Vagina (tissue), 1 donor: Measurements from ENCODE around the genes GYPB, OTUD4, NR3C2 and SH3D19.

DNA sequence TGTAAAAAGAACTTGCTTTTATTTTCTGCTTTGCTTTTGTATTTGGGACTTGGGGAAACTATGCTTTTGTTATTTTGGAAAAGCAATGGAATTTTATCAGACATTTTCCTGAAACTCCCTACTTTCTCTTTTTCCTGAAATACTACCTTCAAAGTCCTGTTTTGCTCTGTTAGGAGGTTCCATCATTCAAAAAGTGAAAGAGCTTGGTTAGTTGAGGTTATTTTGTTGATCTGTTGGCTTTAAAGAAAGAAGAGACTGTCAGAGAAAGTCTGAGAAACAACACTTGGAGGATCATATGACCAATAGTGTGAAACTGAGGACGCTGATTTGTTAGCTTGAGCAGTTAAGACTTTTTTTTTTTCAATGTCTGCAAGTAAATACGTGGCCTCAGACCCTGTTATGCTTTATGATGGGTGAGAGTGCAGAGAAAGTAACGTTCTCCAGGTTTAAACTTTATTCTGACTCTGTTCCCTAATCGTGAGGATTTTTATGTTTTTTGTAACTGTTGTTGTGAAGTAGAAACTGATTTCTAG is 45.8 kb downstream of the GAB1 start:
- PRO-cap = no peak
- RAMPAGE, long total RNA = no peak

DNA sequence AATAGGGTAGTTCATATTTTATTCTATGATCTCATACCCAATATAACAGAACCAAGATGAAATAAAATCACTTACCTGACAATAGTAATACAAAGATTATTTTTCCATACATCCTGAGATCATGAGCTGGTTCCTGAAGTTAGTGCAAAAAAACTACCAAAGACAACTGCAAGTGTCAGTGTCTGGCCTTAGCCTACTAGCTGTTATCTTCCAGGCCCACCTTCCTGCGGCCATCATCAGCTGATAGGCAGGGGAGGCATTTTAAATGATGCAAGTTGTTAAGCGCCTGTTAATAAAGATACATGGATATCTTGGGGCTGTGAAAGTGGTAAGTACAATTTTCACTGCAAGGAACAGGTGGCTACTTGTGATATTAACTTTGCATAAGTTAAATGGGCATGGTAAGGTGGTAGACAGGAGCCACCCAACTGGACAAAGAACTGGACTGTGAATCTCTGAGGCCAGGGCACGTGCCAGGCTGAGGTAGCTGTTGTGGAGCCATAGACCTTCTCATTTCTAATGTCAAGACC is at the start of gene GYPB:
Gene GYPB, minus strand, starts transcription at position 205 of the 530 bp plus-strand sequence.
- PRO-cap = no peak
- RAMPAGE, long total RNA = no peak

- PRO-cap = no peak
- RAMPAGE, long total RNA = start-site peak on the minus strand at chr4:145152557-145152583, 19 reads
Measured at GRCh38 chr4:145152257-145152821, 28.1 kb downstream of the OTUD4 start.

DNA sequence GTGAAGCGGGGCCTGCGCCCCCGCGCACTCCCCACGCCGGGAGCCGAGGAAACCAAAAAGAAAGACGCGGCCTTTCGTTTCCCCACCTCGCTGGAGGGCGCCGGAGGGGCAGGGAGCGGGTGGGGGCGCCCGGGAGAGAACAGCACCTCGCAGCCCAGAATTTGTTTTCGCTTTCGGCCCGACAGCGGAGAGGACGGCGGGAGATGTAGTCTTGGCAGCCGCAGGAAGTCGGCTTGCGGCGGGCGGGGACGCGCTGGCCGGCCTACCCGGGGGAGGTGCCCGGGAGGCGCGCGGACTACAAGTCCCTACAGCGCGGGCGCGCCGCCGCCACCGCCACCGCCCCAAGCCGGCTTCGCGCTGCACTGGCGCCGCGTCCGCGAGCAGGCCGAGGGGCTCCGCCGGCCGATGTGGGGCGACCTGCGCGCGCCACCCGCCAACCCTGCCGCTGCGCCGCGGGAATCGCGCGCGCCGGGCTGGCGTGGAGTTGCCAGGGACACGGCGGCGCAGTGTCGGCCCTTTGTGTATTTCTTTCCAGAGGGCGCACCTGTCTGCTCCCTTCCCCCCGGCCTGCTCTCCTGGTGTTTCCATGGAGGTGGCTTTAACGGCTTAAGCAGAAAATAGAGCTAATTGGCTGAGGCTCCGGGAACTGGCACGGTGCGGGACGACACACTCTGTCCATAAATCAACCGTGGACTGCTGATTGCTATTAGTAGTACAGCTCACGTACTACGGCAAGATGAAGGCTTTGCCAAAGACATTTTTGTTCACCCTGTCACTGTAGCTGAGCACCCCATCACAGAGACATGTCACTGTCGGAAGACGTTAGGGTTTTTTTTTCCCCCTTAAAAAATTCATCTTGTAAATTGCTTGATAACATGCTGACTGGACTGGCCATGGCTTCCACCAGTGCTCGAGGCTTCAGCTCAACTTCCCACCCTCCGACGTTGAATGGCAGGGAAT is at the start of gene OTUD4:
Gene OTUD4, minus strand, starts transcription at position 198 of the 960 bp plus-strand sequence.
- PRO-cap = bidirectional peak, plus-strand start at position 327 of the sequence, minus-strand start at position 141 of the sequence
- RAMPAGE, long total RNA = start-site peak on the minus strand centred at position 153 of the sequence, 91 bp wide, 57 reads

DNA sequence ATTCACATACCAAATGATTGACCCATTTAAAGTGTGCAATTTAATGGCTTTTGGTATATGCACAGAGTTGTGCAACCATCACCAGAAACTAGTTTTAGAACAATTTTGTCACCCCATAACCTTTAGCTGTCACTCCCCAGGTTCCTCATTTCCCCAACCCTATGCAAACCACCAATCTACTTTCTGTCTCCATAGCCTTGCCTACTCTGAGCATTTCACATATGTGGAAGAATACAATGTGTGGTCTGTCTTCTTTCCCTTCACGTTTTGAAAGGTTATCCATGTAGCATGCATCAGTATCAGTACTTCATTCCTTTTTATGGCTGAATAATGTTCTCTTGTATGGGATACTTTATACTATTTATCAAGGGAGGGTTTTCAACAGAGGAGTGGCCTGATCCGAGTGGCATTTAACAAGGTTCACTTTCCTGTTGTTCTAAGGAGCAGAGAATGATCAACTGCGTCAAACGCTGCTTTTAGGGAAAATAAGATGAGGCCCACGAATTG is 1.3 kb upstream of the SMAD1 start:
- PRO-cap = no peak
- RAMPAGE, long total RNA = no peak

DNA sequence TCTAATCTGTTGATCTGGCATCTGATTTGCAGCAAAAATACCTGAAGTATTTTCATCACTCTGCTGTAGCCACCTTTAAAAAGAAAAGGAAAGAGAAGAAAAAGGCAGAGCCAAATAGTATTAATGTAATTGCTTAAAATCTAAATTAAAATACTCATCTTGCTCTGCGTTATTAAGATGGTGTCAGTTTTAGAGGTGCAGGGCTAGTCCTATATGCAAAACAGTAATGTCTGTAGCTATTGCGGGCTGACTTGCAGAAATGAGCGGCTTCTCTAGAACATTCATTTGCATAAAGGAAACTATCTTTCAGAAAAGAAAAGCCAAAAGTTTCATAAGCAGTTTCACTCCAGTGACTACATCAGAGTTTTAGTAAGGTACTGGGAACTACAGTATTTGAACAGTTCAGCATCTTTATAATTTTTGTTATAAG is 5.9 kb downstream of the SMAD1 start:
- PRO-cap = no peak
- RAMPAGE, long total RNA = no peak

DNA sequence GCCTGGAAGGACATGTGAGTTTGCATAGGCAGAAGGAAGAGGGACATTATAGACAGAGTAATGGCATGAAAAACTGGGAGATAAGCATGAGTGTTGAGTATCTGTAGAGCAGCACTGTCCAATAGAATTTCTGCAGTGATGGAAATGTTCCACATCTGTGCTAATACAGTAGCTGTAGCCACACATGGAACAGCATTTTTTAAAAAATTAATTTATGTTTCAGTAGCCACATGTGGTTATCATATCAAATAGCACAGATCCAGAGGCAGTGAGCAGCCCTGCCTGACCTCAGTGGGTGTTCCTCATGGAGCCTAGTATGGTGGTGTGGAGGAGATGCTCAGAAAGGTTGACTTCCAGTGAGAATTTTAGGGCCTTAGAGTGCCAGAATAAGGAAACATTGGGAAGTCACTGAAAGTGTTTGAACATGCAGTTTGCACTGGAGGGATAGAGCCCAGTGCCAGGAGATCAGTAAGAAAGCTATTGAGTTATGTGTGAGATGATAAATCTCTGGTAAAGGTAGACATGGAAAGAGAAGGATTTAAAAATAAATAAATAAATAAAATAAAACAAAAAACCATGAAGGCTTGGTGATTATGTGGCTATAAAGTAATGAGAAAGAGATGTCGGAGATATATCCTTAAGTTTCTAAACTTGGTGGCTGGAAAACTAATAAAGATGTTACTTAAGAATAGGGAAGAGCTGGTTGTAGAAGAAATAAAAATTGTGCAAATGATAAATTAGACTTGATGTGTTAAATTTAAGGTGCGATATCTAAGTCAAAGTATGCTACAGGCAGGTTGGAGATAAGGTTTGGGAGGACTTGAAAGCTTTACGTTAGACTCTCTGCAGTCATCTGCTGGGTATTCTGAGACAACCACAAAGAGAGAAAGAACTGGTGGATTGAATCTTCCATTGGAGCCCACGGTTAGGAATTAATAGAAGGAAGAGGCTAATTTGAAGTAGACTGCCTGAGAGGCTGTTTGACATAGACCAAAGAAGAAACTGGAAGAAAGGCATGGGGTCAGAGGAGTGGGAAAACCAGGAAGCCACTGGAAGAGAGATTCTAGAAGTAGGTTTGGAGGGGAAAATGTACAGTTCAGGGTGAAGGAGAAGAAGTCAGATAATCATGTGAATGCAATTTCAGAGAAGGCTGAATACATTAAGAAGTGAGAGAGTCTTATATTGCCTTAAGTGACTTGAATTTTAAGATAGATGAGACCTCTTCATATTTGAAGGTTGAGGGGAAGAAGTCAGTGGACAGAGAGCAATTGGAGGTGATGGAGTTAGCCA is 7.7 kb downstream of the SMAD1 start:
- PRO-cap = no peak
- RAMPAGE, long total RNA = no peak

DNA sequence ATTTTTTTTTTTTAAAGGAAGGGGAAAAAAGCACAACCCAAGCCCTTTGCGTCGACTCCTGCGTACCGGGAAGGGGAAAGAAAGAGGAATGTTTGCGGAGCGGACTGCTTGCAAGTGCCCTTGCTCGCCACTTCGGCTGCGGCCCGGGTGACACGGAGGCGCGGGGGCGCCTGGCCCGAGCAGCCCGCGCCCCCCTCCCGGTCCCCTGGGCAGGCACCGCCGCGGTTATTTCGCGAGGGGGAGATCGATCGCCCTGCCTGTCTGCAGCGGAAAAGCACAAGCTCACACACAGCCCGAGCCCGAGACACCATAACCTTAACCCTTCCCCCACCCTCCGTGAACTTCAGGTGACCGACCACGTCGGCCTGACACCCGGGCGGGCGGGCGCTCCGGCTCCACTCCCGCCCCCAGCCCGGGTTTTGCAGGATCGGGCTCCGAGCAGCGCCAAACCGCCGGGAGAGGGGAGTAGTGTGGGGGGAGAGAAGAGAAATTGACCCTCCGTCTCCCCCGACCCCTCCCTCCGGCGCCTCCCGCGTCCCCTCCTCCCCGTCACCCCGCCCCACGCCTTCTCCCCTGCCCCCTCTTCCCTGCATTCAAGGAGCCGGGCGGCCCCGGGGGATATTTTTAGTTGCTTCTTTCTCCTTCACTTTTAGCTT is 2.1 kb downstream of the ZNF827 start:
- PRO-cap = bidirectional peak, plus-strand start at position 258 of the sequence, minus-strand start outside the sequence; bidirectional peak, plus-strand start at position 339 of the sequence, minus-strand start at position 338 of the sequence; bidirectional peak, plus-strand start at position 424 of the sequence, minus-strand start at position 421 of the sequence; bidirectional peak, plus-strand start at position 596 of the sequence, minus-strand start at position 522 of the sequence
- RAMPAGE, long total RNA = no peak

GRCh38 chr4:147542019-147542908 is 61.4 kb downstream of the EDNRA start:
- PRO-cap = no peak
- RAMPAGE, long total RNA = no peak

GRCh38 chr4:147756322-147757092 is 24.6 kb downstream of the ARHGAP10 start:
- PRO-cap = no peak
- RAMPAGE, long total RNA = start-site peak on the plus strand at chr4:147756549-147756642, 13 reads; start-site peak on the plus strand at chr4:147756705-147756776, 6 reads; start-site peak on the plus strand at chr4:147756841-147756854, 10 reads

DNA sequence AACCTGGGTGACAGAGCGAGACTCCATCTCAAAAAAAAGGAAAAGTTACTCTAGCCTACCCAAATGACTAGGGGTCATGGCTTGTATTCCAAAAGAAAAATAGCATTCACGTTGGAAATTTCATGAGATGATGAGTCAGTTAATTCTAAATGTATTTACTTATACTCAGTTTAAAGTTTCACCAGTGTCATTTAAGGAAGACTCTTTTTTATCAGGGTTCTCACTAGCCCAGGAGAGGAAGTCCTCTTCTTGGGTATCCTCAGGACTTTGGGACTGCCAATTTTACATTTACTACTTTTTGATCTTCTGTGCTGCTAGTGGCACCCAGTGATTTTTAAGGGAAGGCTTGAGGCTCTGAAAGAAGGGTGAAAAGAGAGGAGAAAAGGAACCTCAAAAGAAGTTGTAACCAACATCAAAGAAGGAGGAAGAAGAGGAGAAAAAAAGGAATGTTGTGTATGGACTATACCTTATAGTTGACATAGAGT is 281.8 kb downstream of the ARHGAP10 start:
- PRO-cap = no peak
- RAMPAGE, long total RNA = start-site peak on the plus strand centred at position 282 of the sequence, 60 bp wide, 19 reads

DNA sequence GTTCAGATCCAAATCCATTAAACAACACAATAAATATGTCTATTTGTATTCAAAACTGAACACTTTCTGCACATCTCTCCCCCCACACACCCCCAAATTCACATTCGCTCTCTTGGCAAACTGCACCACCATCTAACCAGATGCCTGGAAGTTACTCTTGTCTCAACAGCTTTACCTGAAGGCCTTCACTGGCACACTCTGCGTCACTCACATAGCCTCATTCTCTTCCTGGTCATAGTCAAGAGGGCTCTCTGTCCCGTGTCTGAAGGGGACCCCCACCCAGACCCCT is 3.0 kb downstream of the NR3C2 start:
- PRO-cap = no peak
- RAMPAGE, long total RNA = no peak

DNA sequence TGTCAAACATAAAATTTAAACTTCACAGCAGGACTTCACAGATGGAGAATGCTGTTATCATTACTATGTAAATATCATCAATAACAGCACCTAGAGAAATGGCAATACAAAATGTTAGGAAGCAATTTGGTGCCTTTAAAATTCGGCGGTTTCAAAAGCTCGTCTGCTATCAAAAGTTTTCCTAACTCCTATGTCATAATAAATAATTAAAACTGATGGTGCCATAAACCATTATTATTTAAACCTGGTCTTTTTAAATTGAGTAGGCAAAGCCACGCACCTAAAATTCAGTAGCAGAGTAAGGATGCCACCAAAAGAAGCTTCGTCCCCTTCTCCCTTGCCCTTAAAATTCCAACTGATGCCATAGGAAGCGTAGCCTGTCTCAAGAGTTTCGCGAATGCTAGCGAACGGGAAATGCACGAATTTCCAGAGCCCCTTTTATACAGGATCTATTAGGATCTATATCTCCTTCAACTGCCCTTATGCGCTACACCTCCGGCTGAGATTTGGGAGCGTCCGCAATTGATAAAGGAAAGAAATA is 858 bp downstream of the NR3C2 start:
- PRO-cap = no peak
- RAMPAGE, long total RNA = no peak

- PRO-cap = bidirectional peak, plus-strand start at chr4:148442724, minus-strand start at chr4:148442333
- RAMPAGE, long total RNA = start-site peak on the minus strand at chr4:148442356-148442401, 39 reads
Measured at GRCh38 chr4:148441827-148442578, at the start of gene NR3C2. TSS of gene NR3C2 (minus strand) at chr4:148442414.

DNA sequence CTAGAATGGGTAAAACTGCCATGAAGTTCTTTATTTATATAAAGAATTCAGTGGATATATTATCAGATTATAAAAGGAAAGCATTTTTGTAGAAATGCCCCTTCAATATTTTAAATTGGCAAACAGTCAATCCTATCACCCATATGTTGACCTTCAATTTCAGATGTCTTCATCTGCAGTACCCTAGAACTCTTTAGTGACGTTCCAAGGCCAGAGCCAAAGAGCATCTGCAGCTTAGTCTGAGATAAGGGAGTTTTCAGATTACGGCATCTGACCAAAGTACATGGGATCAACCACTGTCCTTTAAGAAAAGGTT is 251.6 kb upstream of the NR3C2 start:
- PRO-cap = no peak
- RAMPAGE, long total RNA = no peak

DNA sequence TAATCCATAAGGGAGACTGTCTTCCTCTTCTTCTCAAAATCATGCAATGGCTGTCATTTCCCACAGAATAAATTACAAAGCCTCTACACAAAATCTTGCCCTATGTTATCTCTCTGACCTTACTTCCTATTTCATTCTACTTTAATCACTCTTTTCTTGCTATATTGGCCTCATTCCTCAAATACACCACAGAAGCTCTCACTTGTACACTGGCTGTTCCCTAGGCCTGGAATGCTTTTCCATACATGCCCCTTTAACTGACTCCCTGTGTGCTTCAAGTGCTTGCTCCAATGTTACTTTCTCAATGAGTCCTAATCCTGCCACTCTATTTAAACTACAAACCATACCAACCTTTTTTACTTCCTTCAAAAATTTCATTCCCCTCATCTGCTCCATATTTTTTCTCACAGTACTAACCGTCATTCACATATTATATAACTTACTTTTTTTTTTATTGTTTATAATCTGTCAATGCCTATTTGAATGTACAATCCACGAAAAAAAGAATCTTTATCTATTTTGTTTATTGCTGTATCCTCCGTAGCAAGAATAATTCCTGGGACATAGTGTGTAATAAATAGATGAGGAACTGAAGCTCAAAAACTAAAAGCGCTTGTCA is 177.4 kb downstream of the MAB21L2 start:
- PRO-cap = no peak
- RAMPAGE, long total RNA = no peak

DNA sequence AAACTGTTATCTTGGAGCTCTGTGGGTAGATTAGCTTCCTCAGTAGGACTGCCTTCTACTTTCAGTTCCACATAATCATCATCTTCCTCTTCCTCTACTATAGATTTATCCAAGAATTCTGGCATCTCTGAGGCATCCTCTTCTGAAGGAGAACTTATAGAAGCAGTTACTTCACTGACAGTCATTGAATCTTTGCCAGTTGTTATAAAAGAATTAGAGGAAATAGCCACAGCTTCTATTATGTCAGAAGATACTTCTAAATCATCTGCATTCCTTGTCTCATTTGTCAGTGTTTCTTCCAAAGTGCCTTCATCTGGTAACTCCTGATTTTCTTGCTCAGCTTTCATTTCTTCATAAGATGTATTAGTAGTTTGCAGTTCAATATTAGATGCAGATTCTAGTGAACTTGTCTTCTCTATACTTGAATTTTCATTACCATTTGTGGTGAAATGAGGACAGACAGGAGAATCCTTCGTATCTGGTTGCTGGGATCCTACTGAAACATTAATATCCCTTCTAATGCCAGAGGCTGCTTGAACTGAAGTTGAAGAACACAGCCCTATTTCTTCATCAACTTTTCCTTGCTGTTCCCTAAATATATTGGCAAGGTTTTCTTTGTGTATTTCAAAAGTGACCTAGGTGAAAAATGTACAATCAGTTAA is 162.6 kb downstream of the LRBA start:
- PRO-cap = no peak
- RAMPAGE, long total RNA = no peak

DNA sequence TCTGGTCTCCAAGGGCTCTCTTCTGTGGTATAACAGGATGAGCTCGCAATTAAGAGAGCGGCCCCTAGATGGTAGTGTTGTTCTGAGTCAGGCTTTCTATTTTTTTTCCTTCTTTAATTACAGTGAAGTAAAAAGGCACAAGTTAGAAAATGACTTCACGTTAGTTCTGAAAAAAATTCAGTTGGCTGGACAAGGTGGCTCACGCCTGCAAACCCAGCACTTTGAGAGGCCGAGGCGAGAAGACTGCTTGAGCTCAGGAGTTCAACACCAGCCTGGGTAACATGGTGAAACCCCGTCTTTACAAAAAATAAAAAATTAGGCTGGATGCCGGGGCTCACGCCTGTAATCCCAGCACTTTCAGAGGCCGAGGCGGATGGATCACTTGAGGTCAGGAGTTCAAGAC is 18.1 kb downstream of the RPS3A start:
- PRO-cap = no peak
- RAMPAGE, long total RNA = no peak

DNA sequence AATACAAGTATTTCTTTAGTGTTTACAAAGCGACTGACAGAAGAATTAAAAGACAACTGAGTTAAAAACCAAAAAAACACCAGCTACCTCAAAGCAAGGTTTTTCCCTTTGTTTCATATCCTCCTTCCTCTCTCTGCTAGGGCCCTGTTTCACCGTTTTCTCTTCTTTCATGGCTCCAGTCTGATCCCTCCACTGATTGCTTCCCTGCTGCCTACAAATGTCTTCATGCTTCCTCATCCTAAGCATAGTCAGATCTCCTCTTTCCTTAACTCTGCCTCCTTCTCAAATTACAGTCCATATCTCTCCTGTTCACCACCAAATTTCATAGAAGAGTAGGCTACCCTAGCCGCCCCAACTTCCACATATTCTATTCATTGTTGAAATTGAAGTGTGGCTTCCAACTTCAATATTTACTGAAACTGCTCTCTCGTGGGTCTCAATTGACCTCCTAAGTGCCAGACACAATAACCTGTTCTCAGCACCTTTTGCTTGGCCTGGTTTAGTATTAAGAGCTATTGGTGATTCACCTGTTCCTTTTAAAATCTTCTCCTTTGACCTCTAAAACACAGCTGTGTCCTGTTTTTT is 85.1 kb downstream of the RPS3A start:
- PRO-cap = no peak
- RAMPAGE, long total RNA = no peak

GRCh38 chr4:151325400-151326203 is at the start of gene SH3D19:
TSS of gene SH3D19 (minus strand) at chr4:151325605.
- PRO-cap = unidirectional peak, minus-strand start at chr4:151325495; bidirectional peak, plus-strand start at chr4:151325913, minus-strand start at chr4:151325649
- RAMPAGE, long total RNA = no peak